Cardiac muscle cell (in vitro differentiated cells and primary cell): Measurements from ENCODE around the genes ZNF562, ZNF846, COL5A3, S1PR2 and ICAM5.

DNA sequence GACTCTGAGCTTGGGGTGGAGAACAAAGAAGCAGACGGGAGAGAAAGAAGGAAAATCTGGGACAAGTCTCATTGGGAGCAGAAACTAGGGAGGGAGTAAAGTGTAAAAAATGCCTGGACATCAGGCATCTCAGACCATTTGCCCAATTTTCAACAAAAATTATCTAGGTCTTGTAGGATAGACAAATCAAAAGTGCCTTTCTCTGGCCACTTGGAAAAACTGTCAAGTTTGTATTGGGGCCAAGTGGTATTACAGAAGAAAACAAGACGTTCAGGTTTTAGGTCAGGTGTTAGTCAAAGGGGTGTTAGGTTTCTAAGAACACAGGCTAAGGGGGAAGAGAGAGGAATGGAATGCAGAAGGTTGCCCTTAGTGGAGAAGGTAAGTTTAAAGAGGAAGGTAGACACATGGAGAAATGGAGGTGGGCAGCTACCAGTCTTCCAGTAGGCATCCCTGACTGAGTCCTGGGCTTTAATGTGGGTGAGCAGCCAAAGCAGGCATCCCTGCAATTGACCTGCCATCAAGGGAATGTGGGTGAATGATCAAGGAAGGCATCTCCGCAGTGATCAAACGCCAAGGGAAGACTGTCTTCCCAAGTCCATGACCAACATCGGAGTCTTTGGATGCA lies 19.9 kb upstream of the ZNF561 start:
- RAMPAGE, long total RNA = no peak
- RRBS = no CpG with 5 or more reads among the region's 5 CpGs

- RAMPAGE, long total RNA = start-site peak on the minus strand at chr19:9675040-9675100, 309 and 245 reads in 2 replicates
- RRBS = 3% methylated on average over 15 of the region's 31 CpGs
Measured at GRCh38 chr19:9674764-9675283, at the start of gene ZNF562. TSS of gene ZNF562 (minus strand) at chr19:9675100.

DNA sequence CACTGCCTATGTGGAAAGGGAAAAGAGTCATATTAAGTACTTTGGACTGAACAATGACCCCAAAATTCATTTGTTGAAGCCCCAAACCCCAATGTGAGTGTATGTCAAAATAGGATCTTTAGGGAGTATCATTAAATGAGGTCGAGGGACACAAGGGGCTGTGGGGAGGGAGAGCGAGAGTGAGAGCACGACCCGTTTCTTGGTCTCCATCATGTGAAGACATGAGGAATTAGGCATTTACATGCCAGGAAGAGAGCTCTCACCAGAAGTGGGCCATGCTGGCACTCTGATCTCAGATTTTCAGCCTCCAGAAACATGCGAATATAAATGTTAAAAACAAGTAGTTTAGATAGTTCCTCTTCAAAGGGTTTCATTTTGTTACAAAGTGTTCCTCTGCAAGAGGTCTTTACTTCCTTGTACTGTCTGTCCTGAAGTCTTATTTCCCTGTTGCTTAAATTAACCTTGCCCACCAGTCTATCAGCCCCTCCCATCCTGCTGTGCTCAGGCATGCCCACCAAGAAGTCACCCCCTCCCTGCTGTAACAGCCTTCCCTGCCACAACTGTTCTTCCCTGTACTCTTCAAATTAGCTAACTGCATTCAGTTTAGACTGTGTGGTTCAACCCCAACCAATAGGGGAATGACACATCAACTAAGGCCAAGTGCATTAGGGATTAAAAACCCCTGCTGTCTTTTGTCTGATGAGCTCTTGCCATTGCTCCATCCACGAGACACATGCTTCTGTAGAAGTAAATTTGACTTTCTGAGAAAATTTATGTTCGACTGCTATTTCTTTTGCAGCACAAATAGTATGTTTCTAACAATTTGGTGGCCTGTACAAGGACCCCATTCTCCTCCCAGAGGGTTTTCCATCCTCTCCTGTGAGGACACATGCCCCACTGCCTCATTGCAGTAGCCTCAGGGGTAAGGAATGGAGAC lies 34.3 kb upstream of the ZNF562 start:
- RAMPAGE, long total RNA = no peak
- RRBS = no CpG with 5 or more reads among the region's 7 CpGs

DNA sequence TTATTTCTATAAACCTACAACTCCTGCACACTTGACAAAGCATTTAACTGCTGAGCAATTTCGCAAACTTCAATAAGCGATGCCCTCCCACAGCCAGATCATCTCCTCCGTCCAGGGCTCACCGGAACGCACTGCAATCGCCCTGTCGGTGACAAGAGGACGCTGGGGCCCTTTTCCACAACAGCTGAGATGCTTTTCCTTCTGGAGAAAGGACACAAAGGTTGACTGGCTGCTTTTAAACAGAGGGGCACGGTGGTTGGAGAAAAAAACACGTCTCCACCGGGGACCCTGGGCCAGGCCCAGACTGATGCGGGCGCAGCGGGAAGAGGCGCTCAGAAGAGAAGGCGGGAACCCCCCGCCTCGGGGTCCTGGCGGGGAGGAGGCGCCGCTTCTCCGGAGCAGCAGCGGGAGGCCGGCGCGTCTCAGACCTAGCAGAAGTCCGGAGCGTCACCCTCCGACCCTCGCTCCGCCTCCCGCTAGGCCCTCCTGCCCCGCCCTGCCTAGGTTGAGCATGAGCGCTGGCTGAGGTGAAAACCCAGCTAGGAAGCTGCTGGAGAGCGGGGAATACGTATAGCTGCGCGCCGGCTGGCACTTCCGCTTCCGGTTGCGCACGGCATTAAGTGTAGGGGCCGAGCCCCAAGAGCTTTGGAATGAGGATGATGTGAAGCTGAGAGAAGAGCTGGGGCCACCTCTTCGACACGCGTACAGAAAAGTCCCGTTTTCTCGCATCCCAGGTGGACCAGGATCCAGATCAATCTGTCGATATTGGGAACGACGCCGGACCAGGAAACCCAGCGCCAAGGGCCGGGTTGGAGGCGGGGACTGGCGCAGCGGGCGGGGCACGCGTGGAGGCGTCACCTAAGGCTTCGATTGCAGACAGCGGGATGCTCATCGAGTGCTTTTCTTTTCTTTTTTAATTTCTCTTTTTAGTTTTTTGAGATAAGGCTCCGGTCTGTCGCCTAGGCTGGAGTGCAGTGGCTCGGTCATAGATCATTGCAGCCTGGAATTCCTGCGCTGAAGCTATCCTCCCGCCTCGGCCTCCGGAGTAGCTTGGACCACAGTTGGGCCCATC lies at the start of gene ZNF846:
ZNF846 (minus strand) TSS at position 572 of the 1,072 bp plus-strand sequence.
- RAMPAGE, long total RNA = no peak
- RRBS = 0% methylated on average over 8 of the region's 72 CpGs

- RAMPAGE, long total RNA = no peak
- RRBS = no CpG with 5 or more reads among the region's 79 CpGs
Measured at GRCh38 chr19:9791546-9792620, 23.3 kb upstream of the ZNF846 start.

- RAMPAGE, long total RNA = no peak
- RRBS = 2% methylated on average over 24 of the region's 59 CpGs
Measured at GRCh38 chr19:9914346-9914990, 21.8 kb downstream of the OLFM2 start.

GRCh38 chr19:10010062-10010845 lies at the start of gene COL5A3:
TSS of gene COL5A3 (minus strand) at chr19:10010504.
- RAMPAGE, long total RNA = no peak
- RRBS = 5% methylated on average over 12 of the region's 54 CpGs

DNA sequence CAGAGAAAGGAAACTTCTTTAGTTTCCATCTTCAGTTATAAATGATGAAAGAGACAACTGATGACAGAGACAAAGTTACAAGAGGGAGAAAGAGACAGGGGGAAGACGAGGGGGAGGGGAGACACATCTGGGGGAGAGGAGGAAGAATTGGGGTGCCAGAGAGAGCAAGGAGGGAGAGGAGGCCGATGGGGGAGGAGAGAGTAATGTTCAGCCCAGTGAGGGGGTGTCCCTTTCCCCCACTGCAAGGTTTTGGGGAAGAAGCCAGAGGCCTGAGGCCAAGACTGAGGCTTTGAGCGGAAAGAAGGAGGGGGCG lies 699 bp upstream of the PPAN start:
- RAMPAGE, long total RNA = no peak
- RRBS = no CpG with 5 or more reads among the region's 4 CpGs

- RAMPAGE, long total RNA = no peak
- RRBS = no CpG with 5 or more reads among the region's 12 CpGs
Measured at GRCh38 chr19:10142773-10143327, 23.2 kb upstream of the EIF3G start.

- RAMPAGE, long total RNA = no peak
- RRBS = 2% methylated on average over 37 of the region's 76 CpGs
Measured at GRCh38 chr19:10230887-10231853, at the start of gene S1PR2. TSS of gene S1PR2 (minus strand) at chr19:10231331.

DNA sequence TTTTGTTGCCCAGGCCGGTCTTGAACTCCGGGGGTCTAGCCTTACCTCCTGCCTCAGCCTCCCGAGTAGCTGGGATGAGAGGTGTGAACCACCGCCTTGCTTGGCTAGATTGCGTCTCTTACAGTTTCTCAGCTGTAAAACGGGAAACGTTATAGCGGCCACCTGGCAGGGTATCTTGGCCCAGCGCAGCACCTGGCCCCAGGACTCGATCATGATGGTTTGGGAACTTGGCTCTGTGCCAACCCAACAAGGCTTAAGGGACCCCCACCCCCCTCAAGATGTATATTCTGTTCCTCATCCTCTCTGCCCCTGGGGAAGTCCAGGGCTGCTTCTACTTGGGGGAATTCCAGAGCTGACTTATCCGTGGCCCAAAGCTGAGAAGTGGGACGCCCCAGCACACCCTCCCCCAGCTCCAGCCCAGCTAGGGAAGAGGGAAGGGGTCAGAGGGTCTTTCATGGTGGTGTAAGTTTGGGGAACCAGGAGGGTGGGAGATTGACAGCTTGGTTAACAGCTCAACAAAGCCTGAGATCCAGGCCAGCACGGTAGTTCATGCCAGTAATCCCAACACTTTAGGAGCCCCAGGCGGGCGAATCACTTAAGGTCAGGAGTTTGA lies 659 bp downstream of the ICAM1 start:
- RAMPAGE, long total RNA = no peak
- RRBS = no CpG with 5 or more reads among the region's 15 CpGs

DNA sequence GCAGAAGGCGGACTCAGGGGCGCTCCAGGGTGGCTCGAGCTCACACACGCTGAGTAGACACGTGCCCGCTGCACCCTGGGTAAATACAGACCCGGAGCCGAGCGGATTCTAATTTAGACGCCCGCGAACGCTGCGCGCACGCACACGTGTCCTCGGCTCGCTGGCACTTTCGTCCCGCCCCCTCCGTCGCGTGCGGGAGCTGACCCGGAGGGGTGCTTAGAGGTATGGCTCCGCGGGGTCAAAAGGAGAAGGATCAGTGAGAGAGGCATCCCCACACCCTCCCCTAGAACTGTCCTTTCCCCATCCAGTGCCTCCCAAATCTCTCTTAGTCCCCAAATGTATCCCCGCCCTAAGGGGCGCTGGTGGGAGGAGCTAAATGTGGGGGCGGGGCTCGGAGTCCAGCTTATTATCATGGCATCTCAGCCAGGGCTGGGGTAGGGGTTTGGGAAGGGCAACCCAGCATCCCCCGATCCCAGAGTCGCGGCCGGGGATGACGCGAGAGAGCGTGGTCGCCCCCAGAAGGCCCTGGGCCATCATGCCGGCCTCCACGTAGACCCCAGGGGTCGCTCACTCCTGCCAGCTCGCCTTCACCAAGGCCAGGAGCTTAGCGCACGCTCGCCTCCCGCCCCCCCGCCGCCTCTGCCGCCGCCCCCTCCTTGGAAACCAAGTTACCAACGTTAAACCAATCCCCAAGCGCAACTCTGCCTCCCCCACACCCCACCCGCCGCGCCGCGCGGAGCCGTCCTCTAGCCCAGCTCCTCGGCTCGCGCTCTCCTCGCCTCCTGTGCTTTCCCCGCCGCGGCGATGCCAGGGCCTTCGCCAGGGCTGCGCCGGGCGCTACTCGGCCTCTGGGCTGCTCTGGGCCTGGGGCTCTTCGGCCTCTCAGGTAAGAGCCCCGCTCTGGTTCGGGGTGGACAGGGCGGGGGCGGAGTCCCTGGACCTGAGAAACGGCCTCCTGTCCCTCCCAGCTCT lies at the start of gene ICAM5:
ICAM5 (plus strand) TSS at position 713 of the 972 bp plus-strand sequence.
- RAMPAGE, long total RNA = no peak
- RRBS = 1% methylated on average over 12 of the region's 80 CpGs

GRCh38 chr19:10305433-10305843 lies 10.4 kb downstream of the FDX2 start:
- RAMPAGE, long total RNA = no peak
- RRBS = no CpG with 5 or more reads among the region's 9 CpGs

DNA sequence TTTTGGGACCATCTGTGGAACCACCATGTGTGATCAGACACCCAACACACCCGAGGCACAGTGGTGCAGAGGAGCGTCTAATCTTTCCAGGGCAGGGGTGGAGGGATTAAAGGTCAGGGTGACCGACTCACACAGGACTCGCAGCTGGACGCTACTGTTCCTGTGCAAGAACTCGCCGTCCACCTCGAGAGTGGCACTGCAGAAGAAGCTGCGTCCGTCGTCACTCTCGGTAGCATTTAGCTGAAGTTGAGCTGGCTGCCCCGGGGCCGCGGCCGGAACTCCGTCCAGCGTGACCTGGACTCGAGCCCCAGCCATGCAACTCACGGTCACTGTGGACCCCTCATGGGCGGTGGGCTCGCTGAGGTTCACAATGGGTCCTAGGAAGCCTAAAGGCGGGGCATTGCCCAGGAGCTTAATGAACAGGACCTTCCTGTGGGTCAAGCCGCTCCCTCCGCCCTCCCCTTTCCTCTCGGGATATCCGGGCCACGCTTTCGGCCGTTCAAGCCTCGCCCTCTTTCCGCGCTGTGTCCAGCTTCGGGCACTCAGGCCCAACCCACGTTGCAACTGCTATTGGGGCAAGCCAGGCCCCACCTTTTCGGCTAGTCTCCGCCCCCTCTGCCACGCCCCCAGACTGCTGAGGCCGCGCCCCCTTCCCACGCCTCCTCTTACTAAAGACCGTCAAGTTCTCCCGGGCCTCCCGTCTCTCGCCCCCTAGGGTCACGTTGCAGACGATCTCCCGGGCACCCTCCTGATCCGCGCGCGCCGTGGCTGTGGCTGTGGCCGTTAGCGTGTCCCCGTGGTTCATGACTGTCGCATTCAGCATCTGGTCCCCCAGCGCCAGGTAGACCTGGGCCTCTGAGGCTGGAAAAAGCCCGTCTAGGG lies 1.3 kb upstream of the RAVER1 start:
- RAMPAGE, long total RNA = start-site peak on the minus strand centred at position 488 of the sequence, 164 bp wide, 71 and 55 reads in 2 replicates
- RRBS = 3% methylated on average over 6 of the region's 59 CpGs

DNA sequence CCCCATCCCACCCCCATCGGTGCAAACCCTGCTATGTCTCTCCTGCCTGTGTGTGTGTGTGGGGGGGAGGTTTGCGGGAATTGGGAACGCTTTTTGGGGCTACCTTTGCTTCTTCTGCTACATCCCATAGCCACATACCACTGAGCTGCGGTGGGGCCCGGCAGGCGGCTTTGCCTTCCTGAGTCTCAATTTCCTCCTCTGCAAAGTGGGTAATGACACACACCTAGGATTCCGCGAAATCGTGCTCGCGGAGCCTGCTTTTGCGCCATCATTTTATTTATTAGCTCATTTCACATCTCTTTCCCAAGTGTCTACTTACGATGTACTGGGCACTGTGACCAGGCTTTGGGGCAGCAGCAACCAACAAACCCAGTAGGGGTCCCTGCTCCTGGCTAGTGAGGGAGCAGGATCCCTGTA lies 2.1 kb upstream of the CDC37 start:
- RAMPAGE, long total RNA = no peak
- RRBS = no CpG with 5 or more reads among the region's 13 CpGs

DNA sequence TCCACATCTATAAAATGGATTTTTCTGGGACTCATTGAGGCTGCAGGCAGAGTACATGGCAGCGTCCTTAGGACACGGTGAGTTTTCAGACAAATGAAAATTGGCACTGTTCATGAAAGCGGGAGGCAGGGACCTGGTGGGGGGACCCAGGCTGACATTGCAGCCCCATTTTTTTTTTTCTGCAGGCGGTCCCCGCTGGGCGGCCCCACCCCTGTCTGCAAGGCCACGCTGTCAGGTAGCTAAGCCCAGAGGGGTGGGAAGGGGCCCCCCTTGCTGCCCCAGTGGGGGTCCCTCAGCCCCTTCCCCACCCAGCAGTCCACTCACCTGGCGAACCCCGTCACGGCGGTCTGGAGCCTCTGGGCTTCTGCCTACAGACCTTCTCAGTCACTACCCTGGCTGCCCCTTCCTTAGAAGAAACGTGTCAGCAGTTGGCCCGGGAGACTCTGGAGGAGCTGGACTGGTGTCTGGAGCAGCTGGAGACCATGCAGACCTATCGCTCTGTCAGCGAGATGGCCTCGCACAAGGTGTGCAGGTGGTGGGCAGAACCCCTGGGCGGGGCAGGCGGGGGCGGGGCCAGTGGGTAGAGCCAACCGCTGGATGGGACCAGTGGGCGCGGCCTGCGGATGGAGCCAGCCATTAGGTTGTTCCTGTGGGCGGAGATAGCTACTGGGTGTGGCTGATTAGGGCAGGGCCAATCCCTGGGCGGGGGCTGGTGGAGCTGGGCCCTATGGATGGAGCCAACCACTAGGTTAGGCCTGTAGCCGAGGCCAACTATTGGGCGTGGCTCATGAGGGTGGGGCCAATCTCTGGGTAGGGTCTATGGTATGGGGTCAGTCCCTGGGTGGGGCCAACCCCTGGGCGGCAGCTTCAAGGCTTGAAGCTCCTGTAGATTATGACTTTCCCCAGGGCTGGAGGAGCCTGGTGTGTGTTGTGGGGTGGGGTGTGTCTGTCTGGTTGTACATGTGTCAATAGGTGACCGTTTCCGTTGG lies 30.4 kb downstream of the PDE4A start:
- RAMPAGE, long total RNA = no peak
- RRBS = no CpG with 5 or more reads among the region's 30 CpGs

GRCh38 chr19:10461214-10462046 lies 41.1 kb downstream of the PDE4A start:
- RAMPAGE, long total RNA = no peak
- RRBS = 4% methylated on average over 11 of the region's 42 CpGs

- RAMPAGE, long total RNA = no peak
- RRBS = no CpG with 5 or more reads among the region's 6 CpGs
Measured at GRCh38 chr19:10652586-10652796, 1.7 kb upstream of the ILF3 start.

GRCh38 chr19:10662226-10663127 lies 8.3 kb downstream of the ILF3 start:
- RAMPAGE, long total RNA = no peak
- RRBS = no CpG with 5 or more reads among the region's 11 CpGs

- RAMPAGE, long total RNA = no peak
- RRBS = no CpG with 5 or more reads among the region's 39 CpGs
Measured at GRCh38 chr19:10679415-10680682, 21.4 kb upstream of the QTRT1 start.